Psoas muscle (tissue), 2 donors: ENCODE results near the genes DNAJC13, CDV3 and CEP63.

- PRO-cap, 2 experiments: peak in 2 of 2 experiments; most common plus-strand start chr3:132417517 (in 2); most common minus-strand start chr3:132417411 (in 1)
These were observed at the start of gene DNAJC13 for GRCh38 chr3:132416825-132417817. TSS of gene DNAJC13 (plus strand) at chr3:132417502.

- PRO-cap, 2 experiments: no peak in any of the 2 experiments
These were observed 77.0 kb downstream of the BFSP2 start for GRCh38 chr3:133476681-133477451.

DNA sequence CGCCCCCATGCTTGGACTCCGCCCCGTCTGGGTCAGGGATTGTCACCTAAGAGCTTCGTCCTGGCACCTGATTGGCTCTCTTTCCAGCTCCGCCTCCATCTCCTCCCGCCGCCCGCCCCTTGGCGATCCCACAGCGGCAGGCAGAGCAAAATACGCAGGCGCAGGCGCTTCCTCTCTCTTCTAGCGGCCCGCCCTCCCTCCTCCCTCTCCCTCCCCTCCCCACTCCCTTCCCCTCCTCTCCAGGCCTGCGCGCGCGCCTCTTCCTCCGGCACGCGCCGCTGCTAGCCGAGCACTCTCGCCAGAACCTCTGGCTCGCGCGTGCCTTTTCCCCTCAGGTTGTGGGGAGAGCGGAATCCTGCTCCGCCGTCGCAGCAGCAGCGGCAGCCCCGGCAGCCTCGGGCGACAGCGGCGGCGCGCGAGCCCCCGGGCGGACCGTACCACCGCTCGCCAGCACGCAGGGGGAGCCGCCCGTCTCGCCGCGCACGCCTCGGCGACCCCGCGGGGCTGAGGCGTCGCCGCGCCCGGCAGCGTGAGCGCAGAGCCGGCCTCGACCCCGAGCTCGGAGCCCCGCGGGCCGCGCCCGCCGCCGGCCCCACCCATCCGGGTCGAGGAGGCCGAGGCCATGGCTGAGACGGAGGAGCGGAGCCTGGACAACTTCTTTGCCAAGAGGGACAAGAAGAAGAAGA, at the start of gene CDV3:
TSS of gene CDV3 (plus strand) at position 264 of the 686 bp plus-strand sequence.
- PRO-cap, 2 experiments: peak in 2 of 2 experiments; most common plus-strand start position 292 of the sequence (in 2); most common minus-strand start position 388 of the sequence (in 1)

- PRO-cap, 2 experiments: no peak in any of the 2 experiments
These were observed 9.0 kb downstream of the CDV3 start for GRCh38 chr3:133582420-133583040.

- PRO-cap, 2 experiments: no peak in any of the 2 experiments
These were observed 8.4 kb downstream of the TOPBP1 start for GRCh38 chr3:133653180-133653922.

- PRO-cap, 2 experiments: no peak in any of the 2 experiments
These were observed 592 bp upstream of the TOPBP1 start for GRCh38 chr3:133662285-133662781.

GRCh38 chr3:133733305-133733650, 12.9 kb upstream of the TF start:
- PRO-cap, 2 experiments: no peak in any of the 2 experiments

DNA sequence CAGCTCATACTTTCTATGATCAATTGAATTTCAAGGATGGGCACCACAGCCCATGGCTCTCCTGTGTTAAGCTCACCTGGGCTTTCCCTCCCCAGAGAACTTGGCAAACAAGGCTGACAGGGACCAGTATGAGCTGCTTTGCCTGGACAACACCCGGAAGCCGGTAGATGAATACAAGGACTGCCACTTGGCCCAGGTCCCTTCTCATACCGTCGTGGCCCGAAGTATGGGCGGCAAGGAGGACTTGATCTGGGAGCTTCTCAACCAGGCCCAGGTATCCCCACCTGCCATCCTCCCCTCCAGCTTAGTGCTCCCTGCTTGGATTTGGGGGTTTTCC, 10.5 kb downstream of the TF start:
- PRO-cap, 2 experiments: no peak in any of the 2 experiments

DNA sequence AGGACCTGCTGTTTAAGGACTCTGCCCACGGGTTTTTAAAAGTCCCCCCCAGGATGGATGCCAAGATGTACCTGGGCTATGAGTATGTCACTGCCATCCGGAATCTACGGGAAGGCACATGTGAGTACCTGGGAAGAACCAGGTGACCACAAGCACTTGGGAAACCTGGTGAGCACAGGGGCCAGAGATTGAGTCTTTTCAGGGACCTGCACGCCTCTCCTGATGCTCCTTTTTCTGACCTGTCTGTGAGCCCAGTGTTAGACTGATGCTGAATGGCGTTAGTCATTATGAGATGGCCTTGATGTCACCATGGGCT, 11.6 kb downstream of the TF start:
- PRO-cap, 2 experiments: no peak in any of the 2 experiments

- PRO-cap, 2 experiments: no peak in any of the 2 experiments
These were observed 37.3 kb downstream of the SLCO2A1 start for GRCh38 chr3:133992443-133992802.

DNA sequence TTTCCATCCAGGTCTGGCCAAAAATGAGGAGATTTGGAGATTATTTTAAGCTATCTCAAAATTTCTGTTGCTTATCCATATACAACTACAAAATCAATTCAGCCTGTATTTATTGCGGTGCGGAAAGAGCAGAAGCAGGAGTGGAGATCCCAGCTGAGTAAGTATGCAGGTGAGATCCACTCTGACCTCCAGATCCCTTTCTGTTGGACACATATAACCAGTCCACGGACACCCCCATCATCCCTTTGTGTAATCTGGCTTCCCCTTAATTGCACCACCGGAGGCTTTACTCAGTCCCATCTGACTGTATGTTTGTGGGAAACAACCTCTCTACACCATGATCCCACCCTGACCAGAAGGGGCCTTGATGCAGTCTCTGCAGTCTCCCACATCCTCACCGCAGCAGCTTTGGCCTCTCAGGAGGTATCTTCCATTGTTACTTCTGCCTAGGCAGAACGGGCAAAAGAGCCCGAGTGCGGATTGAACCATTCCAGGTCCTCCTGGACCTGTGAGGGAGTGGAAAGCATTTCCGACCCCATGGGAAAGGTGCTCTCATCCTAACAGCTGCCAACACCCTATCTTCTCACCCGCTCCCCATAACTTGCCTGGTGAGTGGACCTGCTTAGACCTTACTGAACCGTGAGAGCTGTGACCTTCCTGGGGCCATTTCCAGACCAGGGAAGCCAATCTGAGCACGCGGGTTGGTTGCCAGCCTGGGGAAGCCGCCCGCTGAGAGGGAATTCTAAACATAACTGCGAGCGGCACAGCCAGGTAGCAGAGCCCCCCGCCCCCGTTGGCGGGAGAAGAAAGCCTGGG, 1.1 kb downstream of the SLCO2A1 start:
- PRO-cap, 2 experiments: no peak in any of the 2 experiments

DNA sequence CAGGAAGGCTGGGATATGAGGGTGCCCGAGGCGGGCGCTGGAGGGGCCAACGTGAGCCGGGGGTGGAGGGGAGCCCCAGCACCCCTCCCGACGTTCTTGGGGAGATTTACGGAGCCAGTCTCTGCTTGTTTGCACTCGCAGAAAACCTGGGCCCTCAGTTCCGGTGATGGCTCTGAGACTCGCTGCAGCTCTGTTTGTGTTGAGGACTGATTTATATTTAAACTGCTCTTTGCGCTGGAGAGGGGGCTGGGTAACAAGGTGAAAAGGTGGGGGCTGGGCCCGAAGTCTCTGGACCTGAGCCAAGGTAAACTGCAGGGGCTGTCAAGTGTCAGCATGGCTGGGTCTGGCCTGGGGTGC, 557 bp upstream of the SLCO2A1 start:
- PRO-cap, 2 experiments: no peak in any of the 2 experiments

DNA sequence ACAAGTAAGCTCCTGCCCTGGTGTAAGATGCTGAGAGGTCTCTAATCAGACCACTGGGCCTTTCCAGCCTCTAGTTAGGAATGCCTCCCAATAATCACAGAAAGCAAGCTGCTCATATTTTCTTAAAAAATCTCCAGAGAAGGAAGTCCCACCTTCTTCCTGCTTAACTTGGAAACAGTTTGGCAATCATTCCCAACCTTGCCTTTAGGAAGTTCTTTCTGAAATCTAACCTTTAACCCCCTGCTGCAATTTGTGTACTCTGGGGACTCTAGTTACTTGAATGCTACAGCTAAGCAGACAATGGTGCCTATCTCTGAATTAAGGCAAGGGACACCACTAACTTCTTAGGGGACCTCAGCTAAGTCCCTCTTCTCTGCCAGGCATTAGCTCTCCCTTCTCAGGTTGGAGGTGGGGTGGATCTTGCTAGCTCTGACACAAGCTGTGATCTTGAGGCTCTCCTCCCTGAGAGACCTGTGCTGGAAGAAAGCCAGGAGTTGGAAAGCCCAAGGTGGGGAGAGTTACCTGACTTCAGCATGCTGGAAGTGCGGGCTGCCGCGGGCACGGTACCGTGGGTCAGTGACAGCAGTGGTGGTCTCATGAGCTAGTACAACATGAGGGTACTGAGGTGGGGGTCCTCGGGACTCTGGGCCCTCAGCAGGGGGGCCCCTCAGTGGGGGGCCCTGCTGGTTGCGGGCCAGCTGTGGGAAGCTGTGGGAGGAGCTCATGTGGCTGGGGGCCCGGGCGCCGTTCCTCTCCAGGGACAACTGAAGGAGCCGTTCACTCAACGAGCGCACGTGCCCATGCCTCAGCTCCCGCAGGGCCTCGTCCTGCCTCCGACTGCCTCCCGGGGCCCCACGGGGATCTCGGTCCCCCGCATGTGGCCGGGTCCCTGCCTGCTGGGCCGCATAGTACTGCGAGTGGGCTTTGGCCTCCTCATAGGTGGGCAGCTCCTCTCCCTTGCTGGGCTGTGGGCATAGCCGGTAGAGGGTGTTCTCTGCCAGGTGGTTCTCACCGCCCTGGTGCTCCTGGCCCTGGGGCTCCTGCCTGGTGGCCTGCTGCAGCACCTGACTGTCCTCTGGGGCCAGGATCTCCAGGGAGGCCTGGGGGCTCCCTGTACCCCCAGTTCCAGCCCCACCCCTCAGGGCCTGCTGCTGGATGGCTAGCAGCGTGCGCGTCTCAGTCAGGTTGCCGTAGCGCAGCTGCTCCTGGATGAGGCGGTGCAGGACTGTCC, 3.7 kb downstream of the AMOTL2 start:
- PRO-cap, 2 experiments: no peak in any of the 2 experiments

- PRO-cap, 2 experiments: peak in 2 of 2 experiments; most common plus-strand start chr3:134373835 (in 1); most common minus-strand start chr3:134373781 (in 2)
These were observed 731 bp downstream of the AMOTL2 start for GRCh38 chr3:134373474-134373958.

DNA sequence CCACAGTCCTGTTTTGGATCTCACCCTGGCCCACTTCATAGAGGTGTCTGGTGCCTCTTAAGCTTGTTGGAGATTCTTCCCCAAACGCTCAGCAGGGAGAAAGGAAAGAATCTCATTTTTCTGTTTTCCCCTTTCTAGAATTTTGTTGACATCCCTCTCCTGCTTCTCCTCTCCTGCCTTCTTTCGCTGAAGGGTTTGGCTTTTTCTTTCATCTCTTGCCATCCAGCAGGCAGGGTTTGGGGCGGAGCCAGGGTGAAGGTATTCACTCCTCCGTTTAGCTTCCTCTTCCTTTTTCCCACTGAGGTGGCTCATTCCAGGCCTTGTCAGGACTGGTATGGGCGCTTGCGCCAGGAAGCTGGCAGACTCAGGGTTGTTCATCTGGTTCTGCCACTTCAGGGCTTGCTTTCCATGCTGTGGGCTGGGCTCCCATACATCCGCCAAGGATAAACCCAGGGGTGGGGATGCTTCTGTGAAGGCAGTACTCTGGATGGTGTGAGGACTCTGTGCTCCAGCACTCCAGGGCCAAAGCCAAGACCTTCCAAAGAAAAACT, 7.5 kb upstream of the AMOTL2 start:
- PRO-cap, 2 experiments: no peak in any of the 2 experiments

GRCh38 chr3:134485798-134486891, at the start of gene CEP63:
TSS of gene CEP63 (plus strand) at chr3:134486057.
- PRO-cap, 2 experiments: peak in 2 of 2 experiments; most common plus-strand start chr3:134486448 (in 2); most common minus-strand start chr3:134485985 (in 2)

GRCh38 chr3:134602069-134602604, 48.7 kb downstream of the KY start:
- PRO-cap, 2 experiments: no peak in any of the 2 experiments

- PRO-cap, 2 experiments: no peak in any of the 2 experiments
These were observed 1.2 kb downstream of the EPHB1 start for GRCh38 chr3:134795877-134796985.

DNA sequence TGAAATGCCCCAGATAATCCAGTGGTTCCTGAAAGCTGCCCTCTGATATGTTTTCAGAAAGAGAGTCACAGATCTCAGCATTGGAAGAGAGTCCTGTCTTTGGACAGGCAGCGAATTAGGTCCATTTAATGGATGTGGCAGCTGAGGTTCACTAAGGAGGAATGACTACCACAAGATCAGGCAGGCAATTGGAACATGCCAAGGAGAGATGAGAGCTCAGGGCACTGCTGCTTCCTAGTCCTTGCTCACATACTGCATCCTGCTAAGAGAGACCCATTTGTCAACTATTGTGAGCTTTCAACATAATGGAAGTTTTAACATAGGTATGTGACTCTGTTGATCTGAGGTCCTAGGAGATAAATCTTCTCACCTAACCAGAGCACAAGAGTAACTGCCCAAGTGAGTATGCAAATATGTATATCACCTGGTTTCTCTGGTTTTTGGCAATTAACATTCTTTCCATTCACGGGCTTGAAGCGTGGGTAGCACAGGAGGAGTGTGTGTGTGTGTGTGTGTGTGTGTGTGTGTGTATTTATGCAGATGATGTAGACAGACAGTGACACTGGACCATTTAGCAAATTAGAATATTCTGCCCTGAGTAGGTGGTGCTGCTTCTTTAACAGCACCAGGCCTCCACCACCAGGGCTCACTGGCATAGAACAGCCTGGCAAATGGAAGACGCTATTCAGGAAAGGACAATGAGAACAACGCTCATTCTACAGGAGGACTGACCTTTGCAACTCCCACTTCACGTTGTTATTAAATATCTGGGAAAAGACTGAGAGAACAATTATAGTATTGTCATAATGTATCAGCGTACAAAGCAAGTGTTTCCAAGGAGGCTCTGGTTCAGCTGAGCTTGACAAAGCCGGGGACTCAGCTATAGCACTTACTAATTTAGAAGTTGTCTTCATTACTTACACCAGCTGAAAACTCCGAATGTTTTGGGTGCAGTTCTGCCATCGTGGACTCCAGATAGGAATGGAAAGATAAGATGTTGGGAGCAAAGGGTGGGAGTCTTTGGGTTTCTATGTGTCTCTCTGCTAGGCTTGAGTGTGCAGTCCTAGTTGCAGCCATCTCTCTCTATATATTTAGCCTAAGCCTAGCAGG, 15.1 kb downstream of the EPHB1 start:
- PRO-cap, 2 experiments: no peak in any of the 2 experiments

DNA sequence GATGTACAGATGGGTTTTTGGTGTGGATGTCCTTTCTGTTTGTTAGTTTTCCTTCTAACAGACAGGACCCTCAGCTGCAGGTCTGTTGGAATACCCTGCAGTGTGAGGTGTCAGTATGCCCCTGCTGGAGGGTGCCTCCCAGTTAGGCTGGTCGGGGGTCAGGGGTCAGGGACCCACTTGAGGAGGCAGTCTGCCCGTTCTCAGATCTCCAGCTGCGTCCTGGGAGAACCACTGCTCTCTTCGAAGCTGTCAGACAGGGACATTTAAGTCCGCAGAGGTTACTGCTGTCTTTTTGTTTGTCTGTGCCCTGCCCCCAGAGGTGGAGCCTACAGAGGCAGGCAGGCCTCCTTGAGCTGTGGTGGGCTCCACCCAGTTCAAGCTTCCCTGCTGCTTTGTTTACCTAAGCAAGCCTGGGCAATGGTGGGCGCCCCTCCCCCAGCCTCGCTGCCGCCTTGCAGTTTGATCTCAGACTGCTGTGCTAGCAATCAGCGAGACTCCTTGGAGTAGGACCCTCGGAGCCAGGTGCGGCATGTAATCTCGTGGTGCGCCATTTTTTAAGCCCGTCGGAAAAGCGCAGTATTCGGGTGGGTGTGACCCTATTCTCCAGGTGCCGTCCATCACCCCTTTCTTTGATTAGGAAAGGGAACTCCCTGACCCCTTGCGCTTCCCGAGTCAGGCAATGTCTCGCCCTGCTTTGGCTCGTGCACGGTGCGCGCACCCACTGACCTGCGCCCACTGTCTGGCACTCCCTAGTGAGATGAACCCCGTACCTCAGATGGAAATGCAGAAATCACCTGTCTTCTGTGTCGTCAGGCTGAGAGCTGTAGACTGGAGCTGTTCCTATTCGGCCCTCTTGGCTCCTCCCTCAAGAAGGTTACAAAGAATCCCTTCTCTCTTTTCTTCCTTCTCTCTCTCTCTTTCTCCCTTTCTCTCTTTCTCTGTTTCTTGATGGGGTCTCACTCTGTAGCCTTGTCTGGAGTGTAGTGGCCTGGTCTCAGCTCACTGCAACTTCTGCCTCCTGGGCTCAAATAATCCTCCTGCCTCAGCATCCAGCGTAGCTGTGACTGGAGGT, 235.7 kb downstream of the EPHB1 start:
- PRO-cap, 2 experiments: no peak in any of the 2 experiments